Measurements from ENCODE around the genes ERLEC1, C2orf73 and SPTBN1.

GRCh38 chr2:48420054-48420438 lies 20.5 kb upstream of the PPP1R21 start:
- RRBS = no CpG with 5 or more reads among the region's 15 CpGs

GRCh38 chr2:48441298-48441429 lies 598 bp downstream of the PPP1R21 start:
- RRBS = no CpG with 5 or more reads among the region's 1 CpG

DNA sequence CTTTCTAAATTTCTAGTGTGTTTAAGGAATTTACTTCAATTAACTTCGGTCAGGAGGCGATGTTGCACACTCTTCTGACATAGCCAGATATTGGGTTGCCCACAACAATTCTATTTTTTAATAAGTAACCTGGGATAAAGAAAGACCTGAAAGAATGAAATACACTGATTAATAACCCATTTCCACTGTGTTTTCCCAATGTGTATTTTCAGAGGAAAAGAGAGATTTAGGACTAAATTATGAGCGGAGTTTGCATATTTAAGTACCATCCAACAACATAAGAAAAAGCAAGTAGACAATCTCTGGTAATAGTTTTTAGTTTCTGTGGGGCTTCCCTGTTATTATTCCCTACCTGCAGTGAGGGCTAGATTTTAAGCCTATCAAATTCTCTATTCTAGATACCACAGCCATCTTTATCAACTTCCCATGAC lies 250.4 kb upstream of the NRXN1 start:
- RRBS = no CpG with 5 or more reads among the region's 3 CpGs

- RRBS = no CpG with 5 or more reads among the region's 3 CpGs
These were observed 1057.4 kb upstream of the CHAC2 start for GRCh38 chr2:52710213-52710611.

- RRBS = no CpG with 5 or more reads among the region's 5 CpGs
These were observed 1.5 kb downstream of the ASB3 start for GRCh38 chr2:53785313-53785648.

- RRBS = 2% methylated on average over 13 of the region's 75 CpGs
These were observed at the start of gene ERLEC1 for GRCh38 chr2:53786785-53787673. TSS of gene ERLEC1 (plus strand) at chr2:53787044.

- RRBS = no CpG with 5 or more reads among the region's 6 CpGs
These were observed 133.0 kb downstream of the TSPYL6 start for GRCh38 chr2:54122802-54123683.

- RRBS = no CpG with 5 or more reads among the region's 2 CpGs
These were observed 3.1 kb upstream of the TSPYL6 start for GRCh38 chr2:54258955-54259697.

GRCh38 chr2:54330701-54331330 lies at the start of gene C2orf73:
TSS of gene C2orf73 (plus strand) at chr2:54330884.
- RRBS = no CpG with 5 or more reads among the region's 34 CpGs

DNA sequence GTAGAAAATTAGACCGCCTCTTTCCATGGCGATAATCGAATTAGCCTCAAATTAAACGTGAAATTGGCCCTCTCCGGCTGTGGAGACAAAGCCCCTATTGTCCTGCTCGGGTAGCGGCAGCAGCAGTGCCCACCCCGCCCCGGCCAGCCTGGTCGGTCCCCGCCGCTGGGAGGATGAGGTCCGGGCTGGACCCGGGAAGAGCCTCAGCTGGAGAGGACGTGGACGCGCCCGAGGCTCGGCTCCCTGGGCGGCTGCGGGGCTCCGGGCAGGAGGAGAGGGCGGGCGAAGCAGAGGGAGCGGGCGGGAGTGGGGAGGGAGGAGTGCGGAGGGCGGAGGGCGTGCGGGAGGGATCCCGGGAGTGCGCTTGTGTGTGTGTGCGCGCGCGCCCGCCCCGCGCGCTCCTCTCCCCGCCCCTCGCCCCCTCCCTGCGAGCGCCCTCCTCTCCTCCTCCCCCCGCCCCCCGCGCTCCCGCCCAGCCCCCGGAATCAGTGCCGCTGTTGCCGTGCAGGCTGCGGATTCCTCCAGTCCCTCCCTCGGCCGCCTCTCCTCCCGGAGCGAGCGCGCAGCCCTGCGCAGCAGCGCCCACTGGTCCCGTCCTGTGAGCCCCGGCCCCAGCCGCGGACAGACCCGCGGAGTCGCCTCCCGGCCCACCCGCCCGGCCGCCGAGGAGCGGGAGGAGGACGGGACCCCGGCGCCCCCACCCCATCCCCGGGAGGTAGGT lies at the start of gene SPTBN1:
SPTBN1 (plus strand) TSS at position 524 of the 721 bp plus-strand sequence.
- RRBS = 2% methylated on average over 46 of the region's 77 CpGs

- RRBS = no CpG with 5 or more reads among the region's 4 CpGs
These were observed 68.1 kb downstream of the SPTBN1 start for GRCh38 chr2:54524352-54524551.

GRCh38 chr2:54558934-54559357 lies 102.8 kb downstream of the SPTBN1 start:
- RRBS = no CpG with 5 or more reads among the region's 8 CpGs

DNA sequence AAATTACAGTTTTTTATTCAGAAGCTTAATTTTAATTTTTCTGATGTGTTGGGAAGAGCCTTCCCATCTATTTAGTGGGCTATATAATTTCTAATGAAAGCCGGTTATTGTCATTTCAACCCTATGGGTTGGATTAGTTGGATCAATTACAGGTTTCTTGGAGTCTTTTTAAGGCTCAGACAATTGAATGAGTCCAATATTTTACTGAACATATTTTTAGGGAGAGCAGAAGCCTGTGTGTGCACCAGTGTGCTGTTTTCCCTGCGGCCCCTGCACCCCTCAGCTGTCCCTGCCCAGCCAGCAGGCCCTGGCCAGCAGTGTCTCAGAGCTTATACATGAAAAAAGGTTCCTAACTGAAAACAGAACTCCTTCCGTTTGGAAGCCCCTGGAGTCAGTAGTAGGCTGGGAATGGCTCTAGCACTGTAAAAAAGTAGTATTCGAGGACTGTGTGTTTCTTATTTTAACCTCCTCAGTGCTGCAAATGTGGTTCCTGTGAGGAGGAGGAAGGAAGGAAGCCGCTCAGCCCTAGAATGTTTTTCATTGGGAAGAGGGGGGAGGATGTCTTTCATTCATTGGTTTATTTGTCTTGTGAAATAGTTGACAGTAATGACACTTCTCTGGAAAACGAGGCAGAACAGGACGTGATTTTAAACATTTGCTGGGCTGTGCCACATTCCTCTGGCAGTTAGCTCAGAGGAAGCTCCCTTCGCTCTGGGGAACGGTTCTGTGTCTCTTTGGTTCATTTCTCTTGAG lies 103.4 kb downstream of the SPTBN1 start:
- RRBS = no CpG with 5 or more reads among the region's 9 CpGs

DNA sequence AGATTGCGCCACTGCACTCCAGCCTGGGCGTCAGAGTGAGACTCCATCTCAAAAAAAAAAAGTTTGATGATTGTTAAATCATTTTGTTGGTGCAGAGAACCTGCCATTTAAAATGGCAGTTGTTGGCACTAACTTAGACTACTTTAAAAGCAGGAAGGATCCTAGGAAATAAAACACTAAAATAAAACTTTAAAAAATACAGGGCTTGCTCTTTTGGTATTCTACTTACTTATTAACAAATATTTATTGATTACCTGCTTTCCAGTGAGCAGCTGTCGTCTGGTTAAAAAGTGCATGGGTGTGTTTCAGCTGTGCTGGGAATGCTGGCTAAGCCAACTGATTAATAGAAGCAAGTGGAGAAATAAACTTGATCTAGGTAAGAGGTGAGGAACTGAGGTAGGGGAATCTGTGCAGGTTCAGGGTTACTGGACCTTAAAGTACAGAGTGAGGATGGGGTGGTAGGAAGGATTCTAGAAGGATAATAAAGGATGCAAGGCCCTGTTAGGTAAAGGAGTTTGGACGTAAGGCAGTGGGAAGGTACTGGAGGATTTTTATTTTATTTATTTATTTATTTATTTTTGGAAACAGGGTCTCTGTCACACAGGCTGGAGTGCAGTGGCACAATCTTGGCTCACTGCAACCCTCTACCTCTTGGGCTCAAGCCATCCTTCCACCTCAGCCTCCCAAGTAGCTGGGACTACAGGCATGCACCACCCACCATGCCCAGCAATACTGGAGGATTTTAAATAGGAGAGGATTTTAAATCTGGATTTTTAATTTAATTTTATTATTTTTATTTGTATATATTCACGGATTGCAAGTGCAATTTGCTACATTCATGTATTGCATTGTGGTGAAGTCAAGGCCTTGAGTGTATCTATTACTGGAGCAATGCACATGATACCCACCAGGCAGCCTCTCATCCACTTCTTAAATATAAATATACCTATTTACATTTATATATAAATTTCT lies 110.9 kb downstream of the SPTBN1 start:
- RRBS = no CpG with 5 or more reads among the region's 5 CpGs

DNA sequence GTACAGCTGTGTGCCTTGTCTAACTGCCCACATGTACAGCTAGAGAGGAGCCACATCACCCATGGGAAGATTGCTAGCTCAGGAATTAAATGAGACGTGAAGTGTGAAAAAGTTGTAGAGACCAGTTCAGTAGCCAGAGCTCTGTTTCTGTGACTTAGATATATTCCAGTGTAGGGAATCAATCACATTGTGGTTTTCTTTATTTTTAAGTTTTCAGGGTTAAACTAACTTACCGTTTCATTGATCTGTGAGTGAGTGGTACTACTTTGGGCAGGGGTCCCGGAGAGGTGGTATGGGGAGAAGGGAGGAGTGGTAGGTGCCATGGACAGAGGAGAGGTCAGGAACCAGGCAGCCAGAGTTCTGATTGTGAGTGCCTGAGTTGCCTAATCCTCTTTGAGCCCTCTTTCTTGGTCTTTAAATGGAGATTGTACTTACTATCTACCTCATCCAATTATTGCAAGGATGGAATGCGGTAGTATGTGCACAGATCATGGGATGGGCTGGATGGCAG lies 97.1 kb upstream of the EML6 start:
- RRBS = no CpG with 5 or more reads among the region's 4 CpGs

GRCh38 chr2:54629195-54630162 lies 94.0 kb upstream of the EML6 start:
- RRBS = 96% methylated on average over 5 of the region's 41 CpGs

DNA sequence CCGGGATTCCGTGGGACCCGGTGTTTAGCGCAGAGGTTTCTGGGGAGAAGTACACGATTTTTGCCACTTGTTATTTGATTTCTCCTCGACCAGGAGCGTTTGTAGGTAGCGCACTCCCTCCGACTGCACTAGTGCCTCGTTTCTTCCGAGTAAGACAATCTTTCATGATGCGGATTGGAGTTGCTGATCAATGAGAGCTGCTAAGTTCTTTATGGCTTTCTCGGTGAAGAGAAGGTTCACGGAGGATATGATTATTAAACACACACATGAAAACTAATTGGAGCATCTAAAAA lies 484 bp downstream of the EML6 start:
- RRBS = 10% methylated on average over 1 of the region's 14 CpGs

DNA sequence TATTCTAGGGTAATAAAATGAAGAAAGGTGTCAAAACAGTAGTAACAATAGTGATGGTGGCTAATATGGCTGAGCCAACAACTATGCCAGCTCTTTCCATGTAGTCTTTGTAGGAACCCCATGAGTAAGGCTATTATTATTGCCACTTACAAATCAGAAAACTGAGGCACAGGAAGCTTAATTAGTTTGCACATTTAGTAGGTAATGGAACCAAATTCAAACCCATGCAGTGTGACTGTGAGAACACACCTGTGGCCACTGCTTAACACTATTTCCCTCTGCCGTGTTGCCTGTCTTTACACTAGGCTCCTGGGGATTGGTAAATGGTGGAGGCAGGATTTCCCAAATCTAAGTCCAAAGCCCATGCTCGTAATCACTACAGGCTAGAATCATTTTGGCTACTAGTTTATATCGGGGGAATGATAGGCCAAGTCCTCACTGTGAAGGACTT lies 149.2 kb downstream of the RTN4 start:
- RRBS = no CpG with 5 or more reads among the region's 3 CpGs